Measurements from ENCODE around the gene SHISAL2B.

DNA sequence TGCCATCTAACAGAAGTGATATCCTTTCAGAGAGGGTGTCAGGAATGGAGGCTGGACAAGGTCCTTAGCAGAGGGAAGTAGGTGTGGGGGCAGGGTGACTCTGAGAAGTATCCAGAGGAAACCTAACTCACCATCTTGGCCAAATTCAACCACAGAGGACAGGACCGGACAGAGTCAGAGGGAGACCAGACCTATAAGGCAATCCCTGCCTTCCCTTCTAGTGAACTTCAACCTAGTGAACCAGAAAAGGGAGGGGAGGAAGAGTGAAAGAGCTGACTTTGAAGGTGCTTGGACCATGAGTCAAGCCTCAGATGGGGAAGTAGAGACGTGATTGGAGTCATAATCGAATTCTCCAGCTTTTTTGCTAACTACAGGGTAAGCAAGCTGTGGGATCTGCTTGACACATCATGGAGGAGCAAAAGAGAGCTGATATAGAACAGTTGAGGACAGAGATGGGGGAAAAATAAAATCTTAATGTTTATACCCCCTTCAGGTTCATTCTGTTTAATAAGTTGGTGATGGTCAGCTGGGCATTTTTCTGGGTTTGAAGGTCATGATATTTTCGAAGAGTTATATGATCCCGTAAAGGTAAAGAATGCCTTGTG lies 18.7 kb upstream of the KIF2A start:
- RRBS = no CpG with 5 or more reads among the region's 5 CpGs

- RRBS = no CpG with 5 or more reads among the region's 1 CpG
Measured at GRCh38 chr5:62299605-62300114, 6.3 kb upstream of the KIF2A start.

- RRBS = no CpG with 5 or more reads among the region's 8 CpGs
Measured at GRCh38 chr5:62387691-62388987, 15.6 kb downstream of the DIMT1 start.

DNA sequence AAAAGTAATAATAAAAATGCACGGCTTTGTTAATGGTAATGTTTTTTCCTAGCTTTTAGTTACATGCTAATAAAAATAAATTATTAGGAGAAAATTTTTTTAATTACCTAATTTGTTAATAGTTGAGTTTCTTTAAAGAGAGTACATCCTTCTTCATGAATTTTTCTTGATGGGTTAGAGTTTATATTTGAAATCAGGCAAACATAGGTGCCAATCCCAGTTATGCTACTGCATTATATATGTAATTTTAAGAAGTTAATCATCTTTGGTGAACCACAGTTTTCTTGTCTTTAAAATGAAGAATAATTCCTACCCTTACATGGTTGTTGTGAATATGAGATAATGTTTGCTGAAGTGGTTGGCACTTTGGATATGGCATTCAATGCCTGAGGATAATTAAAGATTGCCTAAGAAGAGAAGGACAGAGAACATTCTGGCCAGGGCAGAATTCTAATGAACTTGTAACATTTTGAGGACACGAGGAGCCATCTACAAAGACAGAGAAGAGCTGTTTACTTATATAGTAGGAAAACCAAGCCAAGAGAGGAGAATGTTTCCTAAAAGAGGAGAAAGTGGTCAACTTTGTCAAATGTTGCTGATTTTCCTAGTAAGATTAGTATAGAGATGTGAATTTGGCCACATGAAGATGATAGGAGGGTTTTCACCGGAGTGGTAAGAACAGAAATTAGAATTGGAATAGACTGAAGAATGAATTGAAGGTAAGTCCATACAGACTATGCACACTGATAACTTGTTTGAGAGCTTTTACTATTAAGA lies 50.8 kb upstream of the LRRC70 start:
- RRBS = no CpG with 5 or more reads among the region's 3 CpGs

GRCh38 chr5:63155134-63155486 lies 576.5 kb downstream of the LRRC70 start:
- RRBS = no CpG with 5 or more reads among the region's 3 CpGs

- RRBS = 2% methylated on average over 29 of the region's 57 CpGs
Measured at GRCh38 chr5:64690019-64690917, at the start of gene SHISAL2B. Gene SHISAL2B, plus strand, starts transcription at chr5:64690503.

GRCh38 chr5:64690918-64691442 lies 677 bp downstream of the SHISAL2B start:
- RRBS = no CpG with 5 or more reads among the region's 27 CpGs

- RRBS = no CpG with 5 or more reads among the region's 1 CpG
Measured at GRCh38 chr5:64838303-64838795, 69.6 kb downstream of the CWC27 start.

DNA sequence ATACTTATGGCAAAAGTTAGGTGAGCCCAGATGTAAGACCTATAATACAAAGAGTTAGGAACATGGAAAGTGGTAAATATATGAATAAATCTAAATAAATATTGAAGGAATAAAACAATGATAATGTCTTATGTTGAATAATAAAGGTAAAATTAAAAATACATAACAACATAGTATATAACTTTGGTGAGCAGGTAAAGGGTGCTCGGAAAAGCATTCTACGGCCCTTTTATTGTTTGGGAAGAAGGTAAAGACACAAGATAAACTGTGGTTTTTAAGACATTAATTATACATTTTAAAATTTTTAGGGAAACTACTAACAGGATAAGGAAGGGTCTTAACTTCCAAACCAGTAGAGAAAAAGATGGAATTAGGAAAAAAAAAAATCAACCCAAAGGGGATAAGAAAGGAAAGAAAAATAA lies 127.6 kb downstream of the CWC27 start:
- RRBS = no CpG with 5 or more reads among the region's 2 CpGs

GRCh38 chr5:65101472-65102144 lies 332.9 kb downstream of the CWC27 start:
- RRBS = no CpG with 5 or more reads among the region's 10 CpGs

DNA sequence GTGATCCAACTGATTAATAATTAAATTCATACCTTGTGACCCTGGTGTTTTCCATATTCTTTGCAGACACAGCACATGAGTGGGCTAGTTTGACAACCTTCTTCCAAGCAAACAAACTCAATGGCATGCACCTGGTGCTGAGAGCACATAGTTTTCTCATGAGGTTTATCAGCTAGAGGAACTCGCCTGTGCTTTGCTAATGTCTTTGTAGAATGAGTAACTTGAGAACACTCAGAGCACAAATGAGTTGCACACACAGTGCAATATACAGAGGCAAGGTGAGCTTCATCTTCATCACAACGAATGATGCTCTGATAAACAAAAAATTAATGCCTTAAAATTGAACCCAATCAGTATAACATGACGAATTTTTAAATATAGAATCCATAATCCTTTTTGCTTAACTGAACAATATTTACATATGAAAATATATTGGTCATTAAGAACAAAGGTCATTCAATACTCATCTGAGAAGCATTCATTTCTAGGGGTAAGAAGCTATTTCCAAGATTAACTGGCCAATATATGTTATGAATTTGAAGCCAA lies 12.5 kb downstream of the TRIM23 start:
- RRBS = no CpG with 5 or more reads among the region's 3 CpGs

DNA sequence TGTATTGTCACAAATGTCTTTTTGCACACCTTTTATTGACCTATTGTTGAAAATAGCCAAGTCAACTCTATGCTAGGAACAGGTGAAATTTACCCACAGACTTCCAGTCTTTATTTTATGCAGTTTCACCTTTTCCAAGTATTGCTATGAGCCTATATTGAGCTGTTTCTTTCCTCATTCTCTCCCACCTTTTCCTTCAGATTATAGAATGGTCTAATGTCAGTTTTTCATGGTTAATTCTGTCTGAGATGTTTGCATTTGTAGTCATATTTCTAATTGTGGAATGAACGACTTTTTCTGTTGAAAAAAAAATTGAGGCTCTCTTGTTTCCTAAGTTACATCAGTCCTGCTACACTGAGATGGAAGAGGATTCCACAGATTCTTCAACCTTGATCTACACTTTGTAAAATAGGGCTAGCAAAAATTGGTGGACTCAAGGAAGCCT lies 51.7 kb downstream of the ERBIN start:
- RRBS = no CpG with 5 or more reads among the region's 1 CpG

DNA sequence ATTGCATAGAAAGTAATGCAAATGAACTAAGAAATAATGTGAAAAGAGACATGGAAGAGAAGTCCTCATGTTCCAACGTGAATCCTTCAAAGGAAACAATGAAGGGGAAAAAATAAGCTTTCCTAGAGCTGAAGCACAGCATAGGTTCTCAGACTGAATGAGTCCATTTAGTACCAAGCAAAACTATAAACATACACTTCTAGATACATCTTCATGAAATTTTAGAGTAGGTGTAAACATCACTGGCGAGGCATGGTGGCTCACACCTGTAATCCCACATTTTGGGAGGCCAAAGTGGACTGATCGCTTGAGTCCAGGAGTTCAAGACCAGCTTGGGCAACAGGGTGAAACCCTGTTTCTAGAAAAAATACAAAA lies 60.2 kb upstream of the SREK1 start:
- RRBS = no CpG with 5 or more reads among the region's 3 CpGs

DNA sequence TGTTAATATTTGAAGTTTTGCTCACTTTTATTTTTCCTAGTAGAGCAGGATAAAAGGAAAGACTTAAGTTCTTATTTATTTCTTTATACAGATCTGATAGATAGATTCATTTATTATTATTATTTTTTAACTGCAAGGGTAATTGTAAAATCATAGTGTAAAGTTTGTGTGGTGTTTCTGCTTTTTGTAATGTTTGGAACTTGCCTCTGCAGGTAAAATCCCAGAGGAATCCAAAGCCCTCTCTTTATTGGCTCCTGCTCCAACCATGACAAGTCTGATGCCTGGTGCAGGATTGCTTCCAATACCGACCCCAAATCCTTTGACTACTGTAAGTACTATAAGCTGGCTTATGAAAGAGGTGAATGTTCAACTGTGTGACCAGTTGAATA lies 14.9 kb downstream of the SREK1 start:
- RRBS = no CpG with 5 or more reads among the region's 1 CpG

GRCh38 chr5:66165346-66166304 lies 21.5 kb downstream of the SREK1 start:
- RRBS = no CpG with 5 or more reads among the region's 4 CpGs

GRCh38 chr5:66621879-66622339 lies 25.7 kb downstream of the MAST4 start:
- RRBS = no CpG with 5 or more reads among the region's 6 CpGs

DNA sequence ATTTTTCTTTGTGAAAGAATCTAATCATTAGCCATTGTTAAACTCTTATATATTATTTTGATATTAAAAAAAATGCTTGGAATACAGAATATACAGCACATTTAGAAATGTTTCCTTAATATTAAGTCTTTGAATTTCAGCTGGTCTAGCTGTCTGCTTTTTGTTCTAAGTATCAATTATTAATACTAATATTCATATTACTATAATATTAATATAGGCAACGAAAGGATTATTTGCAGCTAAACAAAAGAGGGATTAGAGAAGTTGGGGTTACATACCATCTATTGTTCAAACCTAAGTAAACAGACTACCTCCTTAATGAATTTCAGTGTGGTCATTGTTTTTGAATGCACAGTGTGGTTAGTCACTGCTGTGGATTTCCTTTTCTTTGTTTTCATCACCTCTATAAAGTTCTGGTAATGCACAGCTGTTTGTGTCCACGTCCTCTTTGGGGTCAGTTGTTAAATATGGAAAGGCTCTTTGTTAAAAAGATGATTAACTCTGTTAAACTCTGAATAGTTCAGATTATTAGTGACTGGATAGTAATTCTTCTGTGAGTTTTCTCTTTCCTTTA lies 233.5 kb downstream of the MAST4 start:
- RRBS = no CpG with 5 or more reads among the region's 2 CpGs

- RRBS = no CpG with 5 or more reads among the region's 3 CpGs
Measured at GRCh38 chr5:66989110-66989702, 207.4 kb downstream of the CD180 start.

DNA sequence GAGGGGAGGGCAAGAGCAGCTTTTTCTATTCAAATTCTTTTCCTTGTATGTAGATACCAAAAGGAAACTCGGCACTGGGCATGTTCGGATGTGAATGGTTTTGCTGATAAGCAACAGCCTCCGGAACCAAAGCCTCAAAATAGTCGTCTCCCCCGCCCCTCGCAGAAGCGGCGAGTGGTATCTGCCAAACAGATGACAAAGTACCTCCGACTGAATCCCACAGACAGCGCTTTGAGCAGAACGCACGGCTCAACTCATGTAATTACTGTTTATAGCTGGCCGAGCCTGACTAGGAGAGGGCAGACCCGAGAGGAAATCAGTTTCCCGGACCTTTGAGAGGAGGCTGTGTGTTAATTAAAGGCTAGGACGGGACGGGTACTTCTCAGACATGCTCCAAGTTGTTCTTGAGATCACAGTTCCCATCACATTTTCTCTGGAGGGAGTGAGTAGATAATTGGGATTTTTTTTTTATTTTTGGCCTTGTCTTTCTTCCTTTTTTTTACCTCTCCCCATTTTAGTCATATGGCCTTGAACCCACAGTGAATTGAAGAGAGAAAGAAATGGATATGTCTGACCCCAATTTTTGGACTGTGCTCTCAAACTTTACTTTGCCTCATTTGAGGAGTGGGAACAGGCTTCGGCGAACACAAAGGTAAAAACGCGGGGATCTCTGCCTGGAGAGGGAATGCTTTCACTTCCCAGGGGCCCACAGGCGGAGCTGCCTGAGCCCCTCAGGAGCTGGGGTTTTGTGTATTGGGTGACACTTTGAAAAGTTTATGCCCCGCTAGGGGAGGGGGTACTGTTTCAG lies 192.0 kb downstream of the CD180 start:
- RRBS = no CpG with 5 or more reads among the region's 23 CpGs